Hair follicle dermal papilla cell (primary cell): Measurements from ENCODE around the genes NGFR and DLX3.

GRCh38 chr17:49212359-49212789 lies 1.9 kb downstream of the ABI3 start:
- CAGE, long polyA plus RNA, result no peak

DNA sequence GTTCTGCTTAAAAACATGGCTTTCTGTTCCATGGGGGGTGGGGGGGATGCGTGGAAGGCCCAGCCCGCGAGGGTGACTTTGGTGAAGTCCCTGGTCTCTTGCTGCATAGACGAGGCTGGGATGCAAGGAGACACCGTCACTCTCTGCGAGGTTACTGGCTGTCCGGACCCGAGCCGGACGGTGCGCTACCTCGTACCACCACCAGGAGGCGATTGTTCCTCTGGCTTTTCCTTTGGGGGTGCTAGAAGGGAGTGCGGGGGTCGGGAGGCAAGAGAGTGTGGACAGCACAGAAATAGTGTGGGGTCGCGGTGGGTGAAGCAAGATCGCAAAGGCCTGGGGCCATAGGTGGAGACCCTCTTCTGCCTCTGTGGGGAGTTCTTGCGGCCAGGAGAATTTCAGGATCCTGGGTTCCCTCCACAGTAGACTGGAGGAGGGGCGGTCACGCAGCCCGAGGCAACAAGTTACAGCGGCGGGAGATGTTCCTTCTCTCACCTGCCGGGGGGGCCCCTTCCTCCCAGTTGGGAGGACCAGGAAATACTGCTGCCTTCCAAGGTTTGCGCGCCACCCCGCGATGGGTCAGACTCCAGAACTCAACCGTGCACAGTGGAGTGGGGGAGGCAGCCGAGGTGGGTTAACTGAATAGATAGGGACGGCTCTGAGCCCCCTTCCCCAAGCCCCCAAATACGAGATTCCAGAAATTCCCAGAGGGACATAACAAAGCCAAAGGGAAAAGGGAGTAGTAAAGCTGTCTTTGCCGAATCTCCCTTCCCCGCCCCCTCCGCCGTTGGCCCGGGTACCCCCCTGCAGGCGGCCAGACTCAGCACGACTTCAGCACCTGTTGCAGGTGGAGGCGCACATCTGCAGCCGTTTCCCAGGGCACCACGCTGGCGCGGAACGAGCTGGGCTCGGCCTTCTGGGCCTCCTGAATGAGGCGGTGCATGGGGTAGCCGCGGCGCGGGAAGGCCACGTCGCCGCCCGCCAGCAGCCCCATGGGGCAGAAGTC lies 6.9 kb downstream of the PHOSPHO1 start:
- CAGE, long polyA plus RNA, result no peak

DNA sequence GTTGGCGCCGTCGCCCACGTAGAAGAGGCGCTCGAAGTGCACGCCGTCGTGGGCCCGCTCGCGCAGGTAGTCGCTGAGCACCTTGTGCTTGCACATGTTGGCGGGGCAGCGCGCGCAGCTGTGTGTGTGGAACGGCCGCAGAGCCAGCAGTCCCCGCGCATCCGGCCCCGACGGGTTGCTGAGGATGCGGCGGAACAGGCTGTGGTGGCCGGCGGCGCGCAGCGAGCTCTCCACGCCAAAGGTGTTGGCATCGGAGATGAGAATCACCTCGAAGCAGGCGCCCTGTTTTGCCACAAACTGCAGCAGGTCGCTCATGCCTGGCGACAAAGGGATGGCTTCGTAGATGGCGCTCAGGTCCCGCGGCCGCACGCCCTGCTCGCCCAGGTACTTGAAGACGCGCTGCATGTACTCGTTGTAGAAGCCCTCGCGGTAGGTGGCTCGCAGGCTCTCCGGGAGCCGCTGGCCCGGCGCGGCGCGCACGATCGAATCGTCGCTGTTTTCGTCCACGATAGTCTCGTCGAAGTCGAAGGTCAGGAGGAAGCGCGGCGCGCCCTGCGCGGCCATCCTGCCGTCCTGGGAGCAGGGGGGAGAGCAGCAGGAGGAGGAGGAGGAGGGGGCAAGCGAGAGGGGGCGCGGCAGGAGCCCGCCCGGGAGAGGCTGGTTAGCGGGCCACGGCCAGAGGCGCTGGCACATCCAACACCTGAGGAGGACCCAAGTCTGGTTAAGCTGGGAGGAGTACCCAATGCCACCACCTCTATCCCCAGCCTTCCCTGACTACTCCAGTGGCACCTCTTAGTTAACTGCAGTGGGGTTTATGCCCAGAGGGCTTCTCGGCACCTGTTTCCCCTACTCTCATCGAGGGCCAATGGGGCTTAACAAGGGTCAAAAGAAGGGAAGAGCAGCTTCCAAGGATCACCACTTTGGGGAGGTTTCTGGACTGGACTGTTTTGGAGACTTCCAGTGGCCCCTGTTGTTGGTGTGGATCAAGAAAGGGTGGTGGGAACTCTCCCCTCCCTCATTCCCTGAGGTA lies 5.8 kb downstream of the PHOSPHO1 start:
- CAGE, long polyA plus RNA, result no peak

GRCh38 chr17:49259419-49259713 lies 28.8 kb upstream of the PHOSPHO1 start:
- CAGE, long polyA plus RNA, result no peak

- CAGE, long polyA plus RNA, result no peak
Observed at GRCh38 chr17:49495013-49495544, at the start of gene NGFR. Gene NGFR (plus strand): TSS chr17:49495293.

- CAGE, long polyA plus RNA, result no peak
Observed at GRCh38 chr17:49547470-49548091, 28.1 kb upstream of the NXPH3 start.

DNA sequence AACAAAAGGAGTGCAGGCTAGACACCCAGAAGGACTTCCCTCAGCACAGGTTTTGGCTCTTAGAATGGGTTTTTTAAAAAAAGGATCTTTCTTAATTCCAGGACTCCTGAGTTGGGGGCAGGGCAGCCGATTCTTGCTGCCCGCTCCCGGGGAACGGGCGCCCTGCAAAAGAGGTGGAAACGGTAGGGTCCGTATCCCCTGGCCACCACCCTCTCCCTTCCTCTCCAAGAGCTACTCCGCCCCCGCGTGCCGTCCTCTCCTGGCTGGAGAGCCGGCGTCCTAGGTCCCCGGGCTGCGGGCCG lies 419 bp upstream of the NXPH3 start:
- CAGE, long polyA plus RNA, result no peak

- CAGE, long polyA plus RNA, result no peak
Observed at GRCh38 chr17:49602896-49603575, 27.4 kb downstream of the NXPH3 start.

DNA sequence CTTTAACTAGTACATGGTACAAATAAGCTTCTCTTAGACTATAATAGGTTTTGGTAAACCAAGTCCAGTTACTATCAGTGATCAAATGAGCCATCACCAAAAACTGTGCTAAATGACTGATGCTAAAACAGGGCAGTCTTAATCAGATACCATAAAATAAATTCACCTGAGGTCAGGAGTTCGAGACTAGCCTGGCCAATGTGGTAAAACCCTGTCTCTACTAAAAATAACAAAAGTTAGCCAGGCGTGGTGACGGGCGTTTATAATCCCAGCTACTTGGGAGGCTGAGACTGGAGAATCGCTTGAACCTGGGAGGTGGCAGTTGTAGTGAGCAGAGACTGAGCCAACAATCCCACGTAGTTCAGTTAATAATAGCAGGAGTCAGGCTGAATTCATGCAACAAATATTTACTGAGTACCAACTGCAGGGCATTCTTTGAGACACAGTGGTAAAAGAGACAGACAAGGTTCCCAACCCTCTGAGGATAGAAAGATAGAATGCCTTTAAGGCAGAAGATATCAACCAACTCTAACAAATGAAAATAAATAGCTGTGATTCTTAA lies 39.2 kb downstream of the SPOP start:
- CAGE, long polyA plus RNA, result no peak

DNA sequence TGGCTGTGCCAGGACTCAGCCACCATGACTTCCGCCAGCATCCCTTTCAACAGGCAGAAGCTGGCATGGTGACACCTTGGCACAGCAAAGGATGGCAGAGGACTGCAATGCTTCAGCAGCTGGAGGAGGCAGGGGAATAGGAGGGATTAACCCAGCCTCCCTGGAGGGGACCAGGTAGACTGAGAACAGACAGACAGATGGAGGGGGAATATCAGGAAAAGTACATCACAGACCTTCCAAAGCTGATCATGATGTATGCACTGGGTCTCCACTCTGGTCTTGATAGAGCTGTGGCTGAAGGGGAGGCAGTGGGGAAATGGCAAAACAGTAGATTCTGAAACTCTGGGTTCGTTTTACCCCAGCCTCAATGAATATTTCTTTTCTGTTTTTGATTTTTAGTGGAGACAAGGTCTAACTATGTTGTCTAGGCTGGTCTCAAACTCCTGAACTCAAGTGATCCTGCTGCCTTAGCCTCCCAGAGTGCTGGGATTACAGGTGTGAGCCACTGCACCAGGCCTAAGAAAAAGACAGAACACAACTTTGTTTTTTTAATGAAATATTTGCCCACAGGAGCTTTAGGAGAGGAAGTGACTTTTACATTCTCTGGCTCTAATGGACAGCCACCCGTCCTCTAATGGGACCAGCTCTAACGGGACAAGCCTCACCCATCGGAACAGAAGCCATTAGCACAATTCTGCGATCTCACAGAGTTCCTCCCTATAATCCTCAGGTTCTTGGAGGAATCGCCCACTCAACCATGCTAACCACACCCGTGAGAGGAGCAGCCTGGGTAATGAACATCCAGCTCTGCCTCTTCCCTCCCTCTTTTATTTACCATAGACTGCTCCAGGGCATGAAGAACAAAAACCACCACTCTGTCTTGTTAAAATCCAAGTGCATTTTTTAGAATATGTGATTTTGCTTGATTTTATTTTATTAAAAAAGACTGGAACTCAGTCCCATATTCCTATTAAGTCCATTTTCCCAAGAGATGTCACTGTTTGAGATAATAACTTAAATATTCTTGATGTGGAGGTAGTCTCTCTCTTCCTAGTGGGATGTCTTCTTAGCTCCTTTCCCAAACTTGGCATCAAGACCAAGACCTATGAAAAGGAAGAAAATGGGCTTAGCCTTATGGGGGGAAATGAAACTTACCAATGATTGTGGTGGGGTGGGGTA lies 7.0 kb downstream of the SLC35B1 start:
- CAGE, long polyA plus RNA, result no peak

DNA sequence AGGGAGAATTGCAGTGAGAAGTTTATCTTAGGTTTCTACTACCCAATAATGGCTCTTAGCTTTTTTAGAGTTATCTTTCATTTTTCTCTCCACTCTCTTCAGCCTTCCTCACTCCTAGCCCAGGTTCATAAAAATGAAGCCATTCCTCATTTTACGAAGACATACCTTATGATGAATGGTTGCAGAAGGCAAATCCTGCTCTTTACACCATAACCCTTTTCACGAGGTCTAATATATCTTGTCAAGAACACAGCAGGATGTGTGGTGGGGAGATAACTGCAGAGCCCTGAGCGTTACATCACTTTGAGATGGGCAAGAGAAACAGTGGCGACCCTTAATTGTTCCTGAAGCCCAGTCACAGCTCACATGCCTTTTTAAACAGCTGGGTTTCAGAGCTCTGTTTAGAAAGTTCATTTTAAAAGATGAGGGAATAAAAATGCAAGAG lies 3.1 kb downstream of the FAM117A start:
- CAGE, long polyA plus RNA, result no peak

DNA sequence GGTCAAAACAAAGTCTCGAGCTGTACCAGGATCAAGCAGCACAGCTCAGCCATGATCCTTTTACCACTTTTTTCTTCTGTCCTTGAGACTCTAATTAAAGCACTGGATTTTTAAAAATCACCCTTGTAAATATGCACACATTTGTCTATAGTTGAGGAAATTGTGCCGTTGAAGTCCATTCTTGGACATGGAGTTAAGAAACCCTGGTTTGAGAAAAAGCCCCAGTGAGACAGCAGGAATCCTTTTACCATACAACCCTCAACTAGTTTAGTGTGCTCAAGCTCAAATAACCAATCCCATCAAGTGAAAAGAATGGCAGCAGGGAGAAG lies 15.5 kb downstream of the TAC4 start:
- CAGE, long polyA plus RNA, result no peak

GRCh38 chr17:49833216-49833716 lies 14.6 kb downstream of the TAC4 start:
- CAGE, long polyA plus RNA, result no peak

DNA sequence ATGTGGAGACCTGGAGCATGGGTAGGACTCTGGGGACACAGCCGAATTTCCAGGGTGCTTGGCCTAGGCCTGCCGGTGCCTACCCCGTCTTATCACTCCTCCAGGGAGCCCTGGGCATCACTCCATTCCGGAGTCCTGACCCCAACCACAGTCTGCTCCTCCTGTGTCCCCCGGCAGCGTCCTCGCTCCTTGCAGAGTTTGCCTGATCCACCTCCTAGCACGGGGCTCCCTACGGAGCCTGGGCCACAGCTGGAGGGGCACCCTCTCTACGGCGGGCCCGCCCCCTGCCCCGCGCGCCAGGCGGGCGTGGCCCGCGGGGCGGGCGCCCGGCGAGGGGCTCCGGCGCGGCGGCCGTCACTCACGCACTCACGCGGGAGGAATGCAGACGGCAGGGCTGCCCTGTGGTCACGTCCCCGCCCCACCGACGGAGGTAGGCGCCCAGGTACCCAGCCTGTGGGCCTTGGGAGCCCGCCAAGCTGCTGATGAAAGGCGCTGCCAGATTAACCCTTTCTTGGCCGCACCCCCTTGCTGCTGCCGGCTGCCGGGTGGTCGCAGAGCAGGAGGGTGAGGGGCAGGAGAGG lies 54.0 kb upstream of the TAC4 start:
- CAGE, long polyA plus RNA, result no peak

- CAGE, long polyA plus RNA, result no peak
Observed at GRCh38 chr17:49994490-49995458, at the start of gene DLX3. Gene DLX3 (minus strand): TSS chr17:49995224.

DNA sequence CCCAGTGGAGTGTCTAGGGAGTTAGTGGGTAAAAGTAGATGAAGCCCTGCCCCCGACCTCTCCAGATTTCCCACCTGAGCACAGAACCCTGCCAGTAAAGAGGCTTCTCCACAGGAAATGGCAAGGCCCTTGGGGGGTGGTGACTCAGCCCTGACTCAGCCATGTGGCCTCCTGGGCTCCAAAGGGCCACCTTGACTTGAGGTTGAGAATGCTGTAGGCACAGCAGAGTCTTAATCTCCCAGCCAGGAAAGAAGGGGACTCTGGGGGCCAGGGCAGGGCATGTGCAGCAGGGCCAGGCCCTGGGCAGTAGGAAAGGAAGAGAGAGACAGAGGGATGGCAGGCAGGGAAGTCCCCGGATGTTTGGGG lies 4.9 kb upstream of the ITGA3 start:
- CAGE, long polyA plus RNA, result no peak

GRCh38 chr17:50052165-50052880 lies 3.6 kb upstream of the ITGA3 start:
- CAGE, long polyA plus RNA, result no peak

- CAGE, long polyA plus RNA, result no peak
Observed at GRCh38 chr17:50056428-50057294, 751 bp downstream of the ITGA3 start.

DNA sequence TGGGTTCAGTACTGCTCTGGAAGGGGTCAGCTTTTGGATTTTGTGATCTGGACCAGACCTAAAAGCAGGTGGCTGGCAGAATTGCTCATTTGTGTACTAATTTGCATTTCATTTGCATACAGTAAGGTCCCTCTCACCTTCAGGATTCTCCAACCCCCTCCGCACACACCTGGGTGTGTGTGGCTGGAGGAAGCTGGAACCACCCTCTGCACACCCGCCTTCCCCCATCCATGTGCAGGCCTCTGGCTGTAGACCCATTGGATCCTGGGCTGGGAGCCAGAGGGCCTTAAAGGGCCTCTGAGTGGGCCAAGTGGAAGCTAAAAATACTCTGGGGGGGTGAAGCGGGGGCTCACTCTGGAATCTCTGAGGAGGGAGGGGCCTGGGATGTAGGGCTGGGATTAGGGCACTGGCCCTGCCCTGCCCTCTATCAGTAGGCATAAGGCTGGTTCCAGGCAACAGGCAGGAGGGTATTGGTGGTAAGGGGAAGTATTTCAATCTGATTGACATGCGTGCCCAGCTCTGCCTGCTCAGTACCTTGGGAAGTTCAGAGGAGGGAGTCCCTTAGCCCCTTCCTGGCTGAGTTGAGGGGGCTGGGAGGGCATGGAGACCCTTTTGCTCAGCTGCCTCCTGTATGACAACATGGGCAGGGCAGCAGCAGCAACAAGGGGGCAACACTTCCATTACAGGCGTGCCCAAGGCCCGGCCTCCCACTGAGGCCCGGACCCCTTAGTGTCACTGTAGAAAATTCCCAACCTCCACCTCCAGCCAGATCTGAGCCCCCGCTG lies 5.1 kb downstream of the ITGA3 start:
- CAGE, long polyA plus RNA, result no peak

DNA sequence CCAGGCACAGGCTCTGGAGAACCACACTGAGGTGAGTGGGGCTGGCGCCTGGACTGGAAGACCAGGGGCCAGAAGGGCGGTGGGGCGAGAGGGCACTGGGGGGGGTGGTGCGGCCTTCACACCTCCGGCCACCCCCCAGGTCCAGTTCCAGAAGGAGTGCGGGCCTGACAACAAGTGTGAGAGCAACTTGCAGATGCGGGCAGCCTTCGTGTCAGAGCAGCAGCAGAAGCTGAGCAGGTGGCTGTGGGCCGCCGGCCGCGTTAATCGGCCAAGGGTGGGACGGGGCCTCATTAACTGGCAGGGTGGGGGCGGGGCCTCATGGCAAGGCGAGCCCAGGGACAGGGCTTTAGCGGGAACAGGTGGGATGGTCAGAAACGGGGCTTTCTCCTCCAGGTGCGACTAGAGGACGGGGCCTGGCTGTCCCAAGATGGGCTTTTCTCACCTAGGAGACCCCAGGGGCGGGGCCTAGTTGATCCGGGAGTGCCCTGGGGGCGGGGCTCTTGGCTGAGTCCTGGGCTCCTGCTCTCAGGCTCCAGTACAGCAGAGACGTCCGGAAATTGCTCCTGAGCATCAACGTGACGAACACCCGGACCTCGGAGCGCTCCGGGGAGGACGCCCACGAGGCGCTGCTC lies 18.6 kb upstream of the PDK2 start:
- CAGE, long polyA plus RNA, result no peak